Astrocyte (in vitro differentiated cells and primary cell): ENCODE measurements around the gene ZFP36L1.

DNA sequence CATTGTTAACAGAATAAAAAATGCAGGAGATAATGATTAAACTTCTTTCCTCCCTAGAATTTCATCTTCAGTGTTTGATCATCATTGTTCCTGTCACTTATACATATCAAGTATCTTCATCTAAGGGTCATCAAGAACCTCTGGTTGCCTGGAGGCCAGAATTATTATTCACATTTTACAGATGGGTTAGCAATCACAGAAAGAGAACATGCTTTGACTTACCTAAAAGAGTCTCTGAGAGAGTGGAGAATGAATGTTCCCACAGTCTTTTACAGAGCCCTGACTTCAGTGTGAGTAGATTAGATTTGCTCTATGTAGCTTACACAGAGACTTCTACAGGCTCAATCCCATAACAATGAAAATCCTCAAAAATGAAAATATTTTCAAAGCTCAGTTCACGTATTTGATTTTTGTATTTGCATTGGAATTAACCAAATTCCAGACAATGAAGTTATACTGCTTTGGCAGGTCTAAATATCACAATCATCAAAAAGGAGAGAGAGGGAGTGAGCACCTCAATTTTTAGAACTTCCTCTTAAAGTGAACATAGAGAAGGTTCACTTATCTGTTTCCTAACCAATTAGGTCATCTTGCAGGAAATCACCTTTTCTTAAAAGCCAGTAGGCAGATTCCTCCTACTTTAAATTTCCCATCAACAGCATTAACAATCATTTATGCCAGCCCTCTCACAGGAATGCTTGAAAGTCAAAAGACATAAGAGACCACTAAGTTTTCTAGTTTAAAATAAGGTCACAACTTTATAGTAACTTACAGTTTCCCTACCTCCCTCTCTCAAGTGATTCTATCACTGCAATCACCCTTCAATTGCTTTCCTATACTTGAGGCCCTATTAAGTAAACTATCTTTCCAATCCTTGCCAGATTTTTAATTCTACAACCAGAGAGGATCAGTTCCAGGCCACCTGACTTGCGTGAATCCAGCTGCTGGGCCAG, 388.8 kb downstream of the ZFP36L1 start:
- PRO-cap, result no peak
- RRBS, 2 experiments, result no CpG with 5 or more reads among the region's 2 CpGs

DNA sequence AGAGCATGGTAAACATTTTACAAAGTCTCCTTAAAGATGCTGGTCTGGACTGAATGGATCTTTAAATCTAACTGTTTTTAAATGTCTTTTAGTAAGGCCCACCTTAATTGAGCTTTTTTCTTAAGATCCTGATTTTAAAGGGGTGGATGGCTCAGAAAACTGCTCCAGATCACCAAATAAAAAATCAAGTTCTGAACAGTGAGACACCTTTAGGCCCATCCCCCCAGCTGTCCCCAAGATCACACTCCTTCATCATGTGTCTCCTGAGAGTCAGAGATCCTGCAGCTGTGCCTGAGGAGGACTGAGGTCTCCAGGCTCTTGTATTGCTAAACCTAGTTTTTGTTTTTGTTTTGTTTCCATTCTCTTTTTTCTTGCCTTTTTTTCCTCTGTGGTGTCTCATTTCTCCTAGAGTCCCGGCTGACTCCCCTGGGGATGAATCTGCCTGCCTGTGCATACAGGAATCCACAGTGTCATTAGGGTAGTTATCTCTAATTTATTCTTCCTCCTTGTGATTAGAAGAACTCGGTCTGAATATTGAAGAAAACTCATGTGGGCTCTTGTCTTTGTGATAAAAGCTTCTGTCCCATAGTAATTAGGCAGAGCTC, 343.4 kb downstream of the ZFP36L1 start:
- PRO-cap, result no peak
- RRBS, 2 experiments, result no CpG with 5 or more reads among the region's 2 CpGs

GRCh38 chr14:68451832-68452522, 340.9 kb downstream of the ZFP36L1 start:
- PRO-cap, result no peak
- RRBS, 2 experiments, result no CpG with 5 or more reads among the region's 5 CpGs

DNA sequence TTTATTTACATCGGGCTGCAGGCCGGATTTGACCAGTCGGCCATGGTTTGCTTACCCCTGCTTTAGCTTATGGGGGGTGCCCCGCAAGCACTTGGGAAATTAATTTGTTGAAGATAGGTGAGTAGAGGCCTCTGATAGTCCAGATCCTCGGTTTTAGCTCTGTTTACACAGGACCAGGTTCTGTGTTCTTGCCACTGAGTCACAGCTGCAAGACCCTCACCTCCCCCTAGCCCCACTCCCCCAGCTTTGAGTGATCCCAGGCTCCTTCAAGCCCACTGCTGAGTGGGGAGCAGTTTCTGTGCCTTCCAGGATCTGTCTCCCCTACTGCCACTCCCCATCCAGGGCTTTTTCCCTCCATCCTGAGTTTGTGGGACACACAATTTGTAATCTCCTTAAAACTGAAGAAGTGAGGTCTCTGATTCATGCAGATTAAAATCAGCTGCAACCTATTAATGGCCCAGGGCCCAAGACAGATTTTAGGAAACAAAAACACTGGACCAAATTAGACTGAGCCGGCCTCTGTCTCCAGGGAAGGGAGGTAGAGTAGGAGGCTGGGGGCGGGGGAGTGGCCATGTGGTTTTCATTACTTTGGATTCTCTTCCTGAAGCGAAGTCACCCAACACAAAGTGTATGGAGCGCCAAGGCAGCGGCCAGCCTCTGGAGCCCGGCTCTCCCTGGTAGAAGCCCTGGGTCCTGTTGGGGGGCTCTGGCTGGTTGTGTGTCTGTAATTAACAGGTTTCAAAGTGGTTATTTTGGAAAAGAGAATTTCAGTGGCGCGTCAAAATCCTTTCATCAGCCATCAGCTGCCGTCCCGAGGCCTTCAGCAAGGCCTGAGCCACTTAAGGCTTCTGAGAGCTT, 282.8 kb downstream of the ZFP36L1 start:
- PRO-cap, result no peak
- RRBS, 2 experiments, result no CpG with 5 or more reads among the region's 15 CpGs

- PRO-cap, result no peak
- RRBS, 2 experiments, result no CpG with 5 or more reads among the region's 10 CpGs
Observed at GRCh38 chr14:68571904-68572301, 221.0 kb downstream of the ZFP36L1 start.

GRCh38 chr14:68587009-68587874, 205.6 kb downstream of the ZFP36L1 start:
- PRO-cap, result no peak
- RRBS, 2 experiments, result no CpG with 5 or more reads among the region's 8 CpGs

DNA sequence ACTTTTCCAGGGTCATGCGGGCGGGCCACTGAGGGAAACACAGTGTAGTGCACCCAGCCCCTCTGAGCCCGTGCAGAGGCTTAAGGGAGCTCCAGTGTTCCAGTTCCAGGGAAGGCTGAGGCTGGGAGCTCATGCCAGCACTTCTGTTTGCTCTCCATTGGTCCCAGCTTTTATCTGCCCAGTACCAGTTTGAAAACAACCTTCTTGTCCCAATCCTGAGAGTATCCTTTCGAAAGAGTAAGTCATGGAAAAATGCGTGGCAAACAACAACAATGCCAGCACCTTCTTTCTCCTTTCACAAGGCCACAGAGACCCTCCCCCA, 185.8 kb downstream of the ZFP36L1 start:
- PRO-cap, result no peak
- RRBS, 2 experiments, result no CpG with 5 or more reads among the region's 5 CpGs

DNA sequence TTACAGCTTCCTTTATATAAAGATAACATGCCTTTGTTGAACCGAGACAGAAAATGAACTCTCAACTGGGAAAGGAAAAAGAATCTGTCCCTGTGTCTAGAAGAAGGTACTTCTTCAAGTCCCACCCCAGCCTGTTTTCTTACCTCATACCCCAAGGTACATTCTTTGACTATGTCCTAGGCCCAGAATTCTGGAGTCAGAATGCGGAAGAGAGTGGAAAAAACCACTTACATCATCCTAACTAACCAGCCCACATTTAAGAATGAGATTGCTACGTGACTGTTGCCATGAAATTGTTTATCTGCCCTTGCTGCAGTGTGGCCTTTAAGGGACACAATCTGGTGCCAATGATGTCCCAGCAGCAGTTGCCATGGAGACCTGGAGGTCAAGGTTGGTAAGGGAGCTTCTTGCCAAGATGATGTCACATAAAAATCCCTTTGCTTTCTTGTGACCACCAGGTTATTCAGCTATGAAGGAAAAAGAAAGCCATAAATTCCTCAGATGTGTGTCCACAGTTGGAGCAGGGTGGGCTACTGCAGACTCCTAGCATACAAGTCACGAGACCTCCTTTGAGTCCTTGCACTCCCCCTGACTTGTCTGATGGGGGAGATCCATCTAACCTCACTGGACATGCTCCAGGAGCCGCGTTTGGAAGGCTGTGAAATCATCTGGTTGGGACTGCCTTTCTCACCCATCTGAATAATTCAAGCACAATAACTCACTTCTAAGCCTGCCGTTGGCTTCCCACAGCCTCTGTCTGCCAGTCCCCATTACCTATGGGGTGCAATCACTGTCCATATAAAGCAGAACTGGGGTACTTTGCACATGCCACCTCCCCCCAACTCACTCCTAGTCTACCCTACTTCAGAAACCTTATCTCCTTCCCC, 165.7 kb downstream of the ZFP36L1 start:
- PRO-cap, result no peak
- RRBS, 2 experiments, result no CpG with 5 or more reads among the region's 7 CpGs

GRCh38 chr14:68682639-68683908, 109.8 kb downstream of the ZFP36L1 start:
- PRO-cap, result no peak
- RRBS, 2 experiments, result no CpG with 5 or more reads among the region's 21 CpGs

GRCh38 chr14:68780494-68781658, 12.0 kb downstream of the ZFP36L1 start:
- PRO-cap, result no peak
- RRBS, 2 experiments, result no CpG with 5 or more reads among the region's 14 CpGs

GRCh38 chr14:68792154-68792777, 601 bp downstream of the ZFP36L1 start:
- PRO-cap, result no peak
- RRBS, 2 experiments, result 10% methylated on average over 4 of the region's 31 CpGs; no CpG with 5 or more reads in 1 of the 2 experiments

DNA sequence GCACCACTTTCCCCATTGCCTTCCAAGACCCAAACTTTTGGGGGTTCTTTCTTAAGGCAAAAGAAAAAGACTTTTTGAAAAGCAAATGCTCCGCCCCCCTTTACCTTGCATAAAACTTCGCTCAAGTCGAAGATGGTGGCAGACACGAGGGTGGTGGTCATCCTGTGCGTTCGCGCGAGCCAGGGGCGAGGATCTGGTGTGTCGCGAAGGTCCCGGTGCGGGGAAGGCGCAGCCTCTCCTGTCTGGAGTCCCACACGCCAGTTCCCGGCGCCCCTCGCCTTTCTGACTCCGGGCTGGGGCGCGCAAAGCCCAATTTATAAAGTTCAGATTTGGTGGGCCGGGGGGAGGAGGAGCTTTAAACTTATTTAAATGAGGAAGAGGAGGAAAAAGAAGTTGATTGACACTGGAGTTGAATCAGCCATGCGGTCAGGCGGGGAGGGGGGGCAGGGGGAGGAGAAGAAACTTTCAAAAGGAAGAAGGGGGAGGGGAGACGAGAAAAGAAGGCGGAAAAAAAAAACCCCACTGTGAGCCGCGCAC, at the start of gene ZFP36L1:
Gene ZFP36L1 (minus strand): TSS at position 290 of the 537 bp plus-strand sequence.
- PRO-cap, result bidirectional peak, plus-strand start at position 141 of the sequence, minus-strand start at position 287 of the sequence
- RRBS, 2 experiments, result 1 to 8% methylated on average over 9 of the region's 28 CpGs

DNA sequence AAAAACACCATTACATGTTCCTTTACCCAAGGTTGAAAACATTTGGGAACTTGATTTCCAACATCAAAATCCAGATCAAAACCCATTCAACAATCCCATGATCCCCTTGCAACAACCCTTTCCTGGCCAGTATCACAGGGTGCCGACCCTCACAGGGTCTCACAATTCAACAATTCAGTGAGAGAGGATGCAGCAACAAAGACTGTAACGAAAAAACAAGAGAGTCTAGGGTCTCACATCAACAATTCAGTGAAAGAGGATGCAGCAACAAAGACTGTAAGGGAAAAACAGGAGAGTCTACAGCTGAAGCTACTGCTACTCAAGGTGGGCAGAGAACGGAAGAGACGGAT, 22.5 kb upstream of the ZFP36L1 start:
- PRO-cap, result no peak
- RRBS, 2 experiments, result no CpG with 5 or more reads among the region's 4 CpGs

DNA sequence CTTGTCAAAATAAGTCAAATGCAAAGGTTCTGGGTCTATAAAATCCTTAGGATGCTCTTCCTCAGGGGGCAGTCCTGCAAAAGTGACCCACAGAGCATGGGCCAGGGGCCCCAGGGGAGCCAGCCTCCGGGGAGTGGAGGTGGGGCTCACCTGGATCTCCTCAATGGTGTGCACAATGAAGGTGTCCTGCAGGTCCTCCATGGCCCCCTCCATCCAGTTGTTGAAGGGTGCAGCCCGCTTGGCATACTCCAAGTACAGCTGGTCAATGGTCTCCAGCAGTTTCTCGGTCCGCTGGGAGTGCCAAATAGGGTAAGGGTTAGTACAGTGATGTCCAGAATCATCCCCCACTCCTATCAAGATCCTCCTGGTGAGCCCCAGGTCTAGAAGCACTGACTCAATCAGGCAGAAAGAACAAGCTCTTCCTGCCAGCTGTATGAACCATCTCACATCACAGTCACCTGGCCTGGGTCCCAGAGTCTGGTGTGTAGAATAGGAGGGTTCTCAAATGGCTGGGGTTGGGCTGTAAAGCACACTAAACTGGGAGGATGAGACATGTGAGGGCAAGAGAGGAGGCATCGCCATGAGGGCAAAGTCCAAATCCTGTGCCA, 91.3 kb upstream of the ZFP36L1 start:
- PRO-cap, result no peak
- RRBS, 2 experiments, result no CpG with 5 or more reads among the region's 5 CpGs

DNA sequence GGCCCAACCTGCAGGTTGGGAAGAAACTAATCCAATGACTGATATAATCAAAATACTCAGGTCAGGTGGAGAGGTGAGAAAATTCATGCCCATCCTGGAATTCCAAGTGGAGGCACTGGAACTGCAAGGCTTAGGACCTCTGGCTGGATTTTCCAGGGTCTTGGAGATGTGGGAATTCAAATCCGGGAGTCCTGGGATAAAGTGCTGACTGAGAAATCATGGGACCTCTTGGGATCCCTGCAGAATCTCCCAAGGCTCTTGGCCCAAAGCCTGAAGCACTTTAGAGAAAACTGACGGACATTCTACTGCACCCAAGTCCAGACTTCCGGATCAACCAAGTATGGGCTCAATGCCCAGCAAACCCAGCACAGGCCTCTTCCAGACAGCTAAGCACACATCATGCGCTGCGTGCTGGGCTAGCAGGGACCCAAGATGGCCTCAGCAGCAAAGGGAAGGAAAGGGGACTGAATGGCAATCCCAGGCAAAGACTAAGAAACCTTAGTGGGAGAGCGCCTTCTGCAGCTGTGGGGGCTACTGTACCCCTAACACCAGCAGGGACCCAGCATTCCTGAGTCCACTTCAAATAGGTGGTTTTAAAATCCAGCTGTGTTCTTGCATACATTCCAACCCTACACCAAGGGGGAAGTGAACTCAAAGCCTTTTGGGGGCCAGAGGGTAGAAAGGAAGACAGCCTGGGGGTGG, 84.9 kb downstream of the ACTN1 start:
- PRO-cap, result no peak
- RRBS, 2 experiments, result no CpG with 5 or more reads among the region's 6 CpGs

- PRO-cap, result no peak
- RRBS, 2 experiments, result no CpG with 5 or more reads among the region's 9 CpGs
Observed at GRCh38 chr14:68903477-68904233, 75.4 kb downstream of the ACTN1 start.

DNA sequence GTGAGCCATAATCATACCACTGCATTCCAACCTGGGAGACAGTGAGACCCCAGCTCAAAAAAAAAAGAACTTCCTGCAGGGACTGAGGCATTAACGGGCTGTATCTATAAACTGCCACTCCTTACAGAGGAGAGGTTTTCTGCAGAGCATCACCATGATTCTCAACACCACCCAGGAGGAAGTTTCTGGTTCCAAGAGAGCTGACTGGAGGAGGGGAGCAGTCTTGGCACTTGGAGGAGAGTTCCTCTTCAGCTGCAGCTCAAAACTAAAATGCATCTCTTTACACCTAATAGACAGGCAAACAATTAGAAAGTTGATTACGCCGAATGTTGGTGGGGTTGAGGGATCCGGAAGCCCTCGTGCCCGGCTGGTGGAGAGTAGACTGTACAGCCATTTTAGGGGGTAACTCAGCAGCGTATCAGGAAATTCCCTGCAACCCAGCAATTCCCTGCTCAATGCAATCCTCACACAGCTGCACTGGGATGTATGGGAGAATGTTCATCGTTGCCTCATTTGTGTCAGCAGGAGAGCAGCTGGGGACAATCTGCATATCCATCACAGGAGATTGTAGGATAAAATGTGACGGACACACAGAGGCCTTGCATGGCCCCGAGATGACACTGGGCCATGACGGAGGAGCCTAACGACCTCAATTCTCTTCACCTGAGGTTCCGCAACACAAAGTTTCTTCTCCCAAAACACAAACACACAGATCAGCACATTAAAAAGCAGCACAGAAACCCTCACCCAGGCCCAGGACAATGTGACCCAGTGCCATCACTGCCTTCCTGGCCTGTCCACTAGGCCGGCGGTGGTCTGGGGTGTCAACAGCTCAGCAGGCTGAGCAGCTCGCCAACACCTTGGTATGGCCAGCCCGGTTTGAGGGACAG, 36.5 kb downstream of the ACTN1 start:
- PRO-cap, result no peak
- RRBS, 2 experiments, result 72% methylated on average over 4 of the region's 17 CpGs; no CpG with 5 or more reads in 1 of the 2 experiments

DNA sequence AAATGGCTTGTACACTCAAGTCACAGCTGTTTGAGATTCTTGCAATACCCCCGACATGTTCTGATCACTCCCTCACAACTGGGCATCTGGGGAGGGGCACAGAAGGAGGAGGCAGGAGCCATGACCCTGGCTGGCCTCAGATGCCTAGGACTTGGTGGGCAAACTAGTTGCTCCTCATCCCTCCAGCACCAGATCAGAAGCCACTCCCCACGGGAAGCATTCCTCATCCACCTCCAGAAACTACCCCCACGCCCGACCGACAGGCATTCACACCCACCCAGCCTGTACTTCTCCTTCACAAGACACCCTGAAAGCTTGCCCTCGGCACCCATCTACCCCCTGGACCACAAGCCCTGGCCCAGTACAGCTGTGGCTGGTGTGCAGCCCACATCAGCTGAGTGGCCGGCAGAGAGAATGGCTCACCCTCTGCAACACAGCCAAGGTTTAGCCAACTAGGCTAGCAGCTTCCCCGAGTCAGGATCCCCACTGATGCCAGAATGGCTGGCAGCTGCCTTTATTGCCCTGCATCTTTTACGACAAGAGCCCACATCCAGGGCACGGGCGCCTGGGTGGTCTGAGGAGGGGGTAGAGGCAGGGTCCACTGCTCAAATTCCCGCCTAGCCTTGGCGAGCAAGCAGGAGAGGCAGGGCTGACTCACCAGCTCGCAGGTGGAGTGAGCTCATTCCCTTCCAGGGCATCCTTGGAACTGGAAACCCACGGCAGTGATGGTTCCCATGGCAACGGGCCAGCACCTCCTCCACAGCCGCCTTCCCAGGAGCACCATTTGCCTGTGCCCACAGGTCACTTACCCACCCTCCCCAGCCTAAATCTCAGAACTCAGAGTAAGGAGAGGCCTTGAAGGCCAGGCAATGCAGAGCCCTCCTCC, 17.2 kb downstream of the ACTN1 start:
- PRO-cap, result no peak
- RRBS, 2 experiments, result no CpG with 5 or more reads among the region's 17 CpGs

DNA sequence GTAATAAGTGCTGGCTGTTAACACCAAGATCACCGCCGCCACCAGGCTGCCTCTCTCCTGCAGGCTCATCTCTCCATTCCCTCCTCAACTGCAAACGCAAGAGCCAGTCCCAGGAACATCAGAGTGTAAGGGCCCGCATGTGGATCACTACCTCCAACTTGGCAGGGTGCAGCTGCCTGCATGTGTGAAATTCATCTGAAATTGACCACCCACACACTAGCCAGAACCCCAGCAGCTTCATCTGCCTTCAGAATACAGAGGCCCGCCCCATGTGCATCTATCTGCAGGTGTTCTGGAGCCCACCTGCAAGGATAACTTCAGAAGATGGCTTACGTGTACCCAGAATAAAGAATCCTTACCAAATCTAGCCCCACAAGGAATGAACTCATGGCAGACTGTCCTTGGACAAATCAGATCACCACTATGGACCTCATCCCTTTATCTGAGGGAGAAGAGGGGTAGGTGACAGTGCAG, 14.3 kb downstream of the ACTN1 start:
- PRO-cap, result no peak
- RRBS, 2 experiments, result no CpG with 5 or more reads among the region's 6 CpGs

- PRO-cap, result no peak
- RRBS, 2 experiments, result no CpG with 5 or more reads among the region's 4 CpGs
Observed at GRCh38 chr14:69133068-69133824, 19.7 kb downstream of the DCAF5 start.